Choroid plexus epithelial cell (primary cell): ENCODE measurements around the gene ANAPC5.

- RRBS: no CpG with 5 or more reads among the region's 44 CpGs
These were observed 10.2 kb downstream of the PLA2G1B start for GRCh38 chr12:120317106-120318103.

DNA sequence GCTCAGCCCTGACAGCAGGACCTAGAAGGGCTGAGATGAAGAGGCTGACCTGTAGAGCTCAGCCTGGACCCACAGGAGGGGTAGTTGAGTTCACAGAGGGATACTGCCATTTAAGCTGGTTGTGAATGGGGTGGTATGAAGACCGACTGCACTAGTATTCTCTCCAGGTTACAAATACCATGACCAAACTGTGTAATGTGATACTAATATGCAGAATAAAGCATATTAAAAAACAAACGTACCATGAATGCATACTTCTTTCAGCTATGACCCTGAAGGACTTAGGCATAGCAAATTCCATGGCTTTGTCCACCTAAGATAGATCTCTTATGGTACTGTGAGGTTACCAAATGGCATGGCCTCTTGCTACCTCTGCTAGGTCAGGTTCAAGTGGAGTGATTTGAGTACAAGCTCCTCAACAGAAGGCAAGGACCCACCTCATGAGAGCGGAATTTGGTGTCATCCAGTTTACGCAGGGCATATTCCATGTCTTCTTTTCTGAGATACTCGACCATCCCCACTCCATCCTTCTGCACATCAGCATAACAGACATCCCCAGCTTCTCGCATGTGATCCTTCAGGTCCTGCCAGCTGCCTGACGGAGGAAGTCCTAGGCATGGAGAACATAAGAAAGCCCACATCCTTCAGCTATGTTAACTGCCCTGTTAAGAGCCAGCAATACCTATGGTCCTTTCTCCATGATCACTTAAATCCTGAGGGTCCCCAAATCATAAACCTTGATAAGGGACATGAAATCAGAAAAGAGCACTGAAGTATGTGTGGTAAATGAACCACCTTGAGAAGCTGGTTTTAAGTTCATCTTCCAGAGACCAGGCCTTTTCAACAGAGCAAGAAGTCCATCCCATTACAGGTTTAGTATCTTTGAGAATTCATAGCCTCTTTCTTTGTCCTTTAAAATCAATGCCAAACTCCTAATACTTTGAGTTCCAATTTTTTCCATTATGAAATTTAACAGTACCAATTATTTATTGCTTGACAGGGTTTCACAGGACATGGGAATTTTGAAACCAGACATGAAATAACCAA is 5.7 kb downstream of the SRSF9 start:
- RRBS: no CpG with 5 or more reads among the region's 7 CpGs

DNA sequence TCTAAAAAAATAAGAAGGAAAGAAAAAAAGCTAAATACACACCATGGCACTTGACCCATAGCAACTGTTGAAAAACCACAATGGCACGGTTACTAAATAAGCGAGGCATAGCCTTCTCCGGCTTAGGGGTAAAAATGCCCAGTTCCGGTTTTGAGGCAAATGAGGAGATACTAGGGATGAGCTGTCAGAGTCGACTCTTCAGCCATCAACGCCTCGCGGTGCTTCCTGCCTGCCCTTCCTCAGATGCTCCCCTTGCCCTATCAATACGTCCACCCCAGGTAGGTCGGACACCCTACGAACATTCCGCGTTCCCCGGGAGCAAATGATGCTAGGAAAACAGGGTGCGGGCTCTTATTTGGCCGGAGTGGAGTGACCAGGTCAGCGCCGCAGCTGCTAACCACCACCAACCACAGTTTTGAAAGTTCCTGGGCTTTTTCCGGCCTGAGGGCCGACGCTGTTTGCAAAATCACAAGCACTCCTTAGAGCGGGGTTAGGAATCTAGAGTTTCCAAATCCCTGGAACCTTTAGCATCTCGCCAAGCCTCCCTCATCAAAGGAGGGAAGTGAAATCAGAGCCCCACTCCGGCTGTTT is 1.2 kb downstream of the SRSF9 start:
- RRBS: 1% methylated on average over 4 of the region's 24 CpGs

DNA sequence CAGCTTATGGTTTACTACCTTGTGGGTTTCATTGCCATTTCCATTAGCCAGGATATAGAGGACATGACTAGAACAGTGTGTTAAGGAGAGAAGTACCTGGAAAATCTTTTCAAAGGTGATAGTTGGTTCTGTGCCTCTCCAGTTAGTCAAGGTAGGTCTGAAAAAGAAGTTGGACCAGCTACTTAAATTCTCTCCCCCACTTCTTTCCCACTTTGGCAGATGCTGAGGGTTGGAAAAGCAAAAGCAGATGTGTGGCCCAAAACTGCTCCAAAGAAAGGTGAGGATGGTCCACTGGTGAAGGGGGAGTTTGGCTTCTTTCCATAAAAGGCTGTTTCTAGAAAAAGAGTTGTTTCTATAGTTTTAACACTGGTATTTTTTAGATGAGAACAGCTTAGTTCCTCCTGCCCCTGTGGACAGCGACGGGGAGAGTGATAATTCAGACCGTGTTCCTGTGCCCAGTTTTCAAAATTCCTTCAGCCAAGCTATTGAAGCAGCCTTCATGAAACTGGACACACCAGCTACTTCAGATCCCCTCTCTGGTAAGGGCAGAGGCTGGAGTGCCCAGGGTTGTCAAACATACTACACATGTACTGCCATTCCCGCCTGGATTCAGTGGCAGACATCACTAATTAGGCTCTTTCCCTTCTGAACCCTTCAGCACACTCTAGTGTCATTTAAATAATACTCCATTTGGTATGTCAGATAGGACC is 5.6 kb downstream of the POP5 start:
- RRBS: no CpG with 5 or more reads among the region's 4 CpGs

GRCh38 chr12:120577570-120578023 is 3.6 kb downstream of the POP5 start:
- RRBS: no CpG with 5 or more reads among the region's 5 CpGs

GRCh38 chr12:120599030-120599585 is 17.9 kb upstream of the POP5 start:
- RRBS: no CpG with 5 or more reads among the region's 9 CpGs

DNA sequence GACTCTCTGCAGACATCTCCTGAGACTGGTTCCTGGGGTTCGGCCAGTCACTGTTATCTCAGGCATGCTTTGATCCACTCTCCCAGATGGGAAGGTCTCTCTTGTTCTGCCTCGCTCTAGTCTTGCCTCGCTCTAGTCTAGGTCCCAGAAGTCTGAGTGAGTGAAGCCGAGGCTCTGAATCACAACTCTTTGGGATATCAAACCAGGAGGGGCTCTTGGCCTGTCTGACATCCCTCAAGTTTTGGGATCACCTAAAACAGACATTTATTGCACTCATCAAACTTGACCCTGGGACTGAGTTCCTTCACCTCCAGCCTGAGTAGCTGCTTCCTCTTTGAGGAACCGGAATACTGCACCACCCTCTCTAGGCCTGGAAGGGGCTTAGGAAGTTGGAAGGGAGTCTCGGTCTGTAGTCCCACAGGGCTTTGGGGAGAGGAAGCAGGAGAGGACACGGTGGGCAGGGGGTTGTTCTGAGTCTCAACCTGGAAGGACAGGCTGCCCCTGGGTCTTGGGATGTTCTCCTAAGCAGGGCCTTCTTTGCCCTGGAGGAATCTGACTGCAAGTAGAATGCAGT is 13.6 kb downstream of the CABP1 start:
- RRBS: no CpG with 5 or more reads among the region's 7 CpGs

GRCh38 chr12:120720244-120721209 is 5.1 kb upstream of the ACADS start:
- RRBS: no CpG with 5 or more reads among the region's 9 CpGs

- RRBS: no CpG with 5 or more reads among the region's 16 CpGs
These were observed 35.8 kb downstream of the ACADS start for GRCh38 chr12:120761218-120761998.

- RRBS: no CpG with 5 or more reads among the region's 6 CpGs
These were observed 45.9 kb downstream of the ACADS start for GRCh38 chr12:120771440-120771979.

- RRBS: no CpG with 5 or more reads among the region's 12 CpGs
These were observed 58.8 kb downstream of the SPPL3 start for GRCh38 chr12:120845278-120845915.

DNA sequence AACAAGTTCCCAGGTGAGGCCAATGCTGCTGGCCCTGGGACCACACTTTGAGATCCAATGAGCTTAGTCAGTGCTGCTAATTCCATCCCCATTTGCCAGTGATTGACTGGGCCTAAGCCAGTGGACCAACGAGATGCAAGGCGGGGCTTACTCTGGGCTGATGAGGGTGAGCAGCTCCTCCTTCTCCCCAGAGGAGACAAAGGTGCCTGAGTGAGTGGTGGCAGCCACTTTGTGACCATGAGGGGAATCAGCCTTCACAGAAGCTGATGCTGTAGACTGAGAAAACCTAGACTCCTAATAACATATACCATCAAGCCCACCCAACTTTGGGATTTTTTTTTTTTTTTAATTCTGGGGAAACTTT is 23.1 kb upstream of the HNF1A start:
- RRBS: no CpG with 5 or more reads among the region's 2 CpGs

DNA sequence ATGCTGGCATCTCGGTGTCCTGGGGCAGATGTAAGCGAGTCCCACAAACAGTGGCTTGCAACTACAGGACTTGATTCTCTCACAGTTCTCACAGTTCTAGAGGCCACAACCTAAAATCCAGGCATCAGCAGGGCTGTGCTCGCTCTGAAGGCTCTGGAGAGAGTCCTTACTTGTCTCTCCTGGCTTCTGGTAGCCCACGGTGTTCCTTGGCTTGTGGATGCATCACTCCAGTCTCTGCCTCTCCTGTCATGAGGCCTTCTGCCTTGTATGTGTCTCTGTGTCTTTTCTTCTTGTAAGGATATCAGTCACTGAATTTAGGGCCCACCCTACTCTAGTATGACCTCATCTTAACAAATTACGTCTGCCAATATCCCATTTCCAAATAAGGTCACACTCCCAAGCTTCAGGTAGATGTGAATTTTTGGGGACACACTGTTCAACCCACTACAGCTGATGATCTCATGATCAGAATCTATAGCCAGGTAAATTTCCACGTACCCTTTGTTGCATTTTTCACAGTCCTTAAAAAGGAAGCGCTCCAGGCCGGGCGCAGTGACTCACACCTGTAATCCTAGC is 19.7 kb downstream of the P2RX4 start:
- RRBS: no CpG with 5 or more reads among the region's 9 CpGs

DNA sequence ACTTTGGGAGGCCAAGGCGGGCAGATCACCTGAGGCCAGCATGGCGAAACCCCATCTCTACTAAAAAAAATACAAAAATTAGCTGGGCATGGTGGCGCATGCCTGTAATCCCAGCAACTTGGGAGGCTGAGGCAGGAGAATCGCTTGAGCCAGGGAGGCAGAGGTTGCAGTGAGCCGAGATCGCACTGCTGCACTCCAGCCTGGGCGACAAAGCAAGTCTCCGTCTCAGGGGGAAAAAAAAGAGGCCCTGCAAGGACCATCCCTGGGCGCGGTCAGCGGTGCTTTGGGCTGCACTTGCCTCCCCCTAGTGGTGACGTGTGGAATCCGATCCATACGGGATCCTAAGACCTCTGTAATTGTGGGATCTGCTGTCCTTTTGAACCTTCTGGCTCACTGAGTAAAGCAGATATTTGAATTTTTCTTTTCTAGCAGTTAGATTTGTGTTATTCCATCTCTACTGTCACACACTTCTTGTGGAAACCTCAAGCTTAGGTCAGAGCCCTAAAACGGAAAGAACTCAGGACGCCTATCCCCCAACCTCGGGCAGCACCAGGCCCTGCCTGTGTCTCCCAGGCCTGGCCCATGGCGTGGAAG is 20.3 kb downstream of the P2RX4 start:
- RRBS: no CpG with 5 or more reads among the region's 18 CpGs

DNA sequence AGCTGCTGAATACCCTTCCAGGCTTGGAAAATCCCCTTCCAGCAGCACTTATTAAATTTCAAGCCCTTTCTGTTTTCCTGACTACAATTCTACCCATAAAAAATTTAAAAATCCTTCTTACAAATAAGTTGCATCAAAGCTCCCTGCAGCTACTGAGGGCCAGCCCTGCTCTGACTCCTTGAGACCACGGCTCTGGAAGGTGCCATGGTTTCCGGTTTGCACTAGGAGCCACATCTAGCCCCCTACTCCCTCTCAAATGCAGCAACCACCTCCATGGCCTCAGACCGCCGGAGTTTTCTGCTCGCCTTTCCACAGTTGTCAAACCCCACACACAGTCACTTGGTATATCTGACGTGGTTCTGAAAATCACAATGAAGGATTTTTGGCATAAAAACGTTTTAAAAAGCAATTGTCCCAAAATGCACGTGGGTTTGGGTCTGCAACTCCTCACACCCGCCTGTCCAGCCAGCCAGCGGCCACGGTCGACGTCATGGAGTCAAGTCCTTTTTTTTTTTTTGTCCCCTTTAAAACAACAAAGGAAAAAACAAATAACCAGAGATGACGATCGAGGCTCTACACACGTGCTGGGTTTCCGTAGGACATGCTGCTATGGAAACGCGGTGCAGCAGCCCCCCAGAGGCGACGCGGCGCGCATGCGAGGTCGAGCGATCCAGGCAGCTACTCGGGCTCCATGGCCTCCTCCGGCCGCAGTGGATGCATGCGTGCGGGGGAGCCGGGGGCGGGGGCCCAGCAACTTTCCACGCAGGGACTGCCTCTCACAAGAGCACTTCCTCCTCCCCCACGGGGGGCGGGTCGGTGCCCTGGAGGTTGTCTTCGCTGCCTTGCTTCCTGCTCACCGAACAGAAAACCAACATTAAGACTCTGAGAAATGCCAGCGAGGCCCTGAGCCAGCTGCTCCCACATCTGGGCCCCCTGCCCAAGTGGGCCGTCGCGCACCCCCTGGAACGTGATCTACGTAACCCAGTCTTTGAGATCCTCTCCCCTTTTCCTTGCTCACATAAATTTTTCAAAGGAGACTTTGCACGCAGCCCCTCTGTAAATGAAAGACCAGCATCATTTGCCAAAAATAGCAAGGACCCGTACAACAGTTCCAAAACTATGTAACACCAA is 30.5 kb downstream of the P2RX4 start:
- RRBS: 56% methylated on average over 3 of the region's 48 CpGs

DNA sequence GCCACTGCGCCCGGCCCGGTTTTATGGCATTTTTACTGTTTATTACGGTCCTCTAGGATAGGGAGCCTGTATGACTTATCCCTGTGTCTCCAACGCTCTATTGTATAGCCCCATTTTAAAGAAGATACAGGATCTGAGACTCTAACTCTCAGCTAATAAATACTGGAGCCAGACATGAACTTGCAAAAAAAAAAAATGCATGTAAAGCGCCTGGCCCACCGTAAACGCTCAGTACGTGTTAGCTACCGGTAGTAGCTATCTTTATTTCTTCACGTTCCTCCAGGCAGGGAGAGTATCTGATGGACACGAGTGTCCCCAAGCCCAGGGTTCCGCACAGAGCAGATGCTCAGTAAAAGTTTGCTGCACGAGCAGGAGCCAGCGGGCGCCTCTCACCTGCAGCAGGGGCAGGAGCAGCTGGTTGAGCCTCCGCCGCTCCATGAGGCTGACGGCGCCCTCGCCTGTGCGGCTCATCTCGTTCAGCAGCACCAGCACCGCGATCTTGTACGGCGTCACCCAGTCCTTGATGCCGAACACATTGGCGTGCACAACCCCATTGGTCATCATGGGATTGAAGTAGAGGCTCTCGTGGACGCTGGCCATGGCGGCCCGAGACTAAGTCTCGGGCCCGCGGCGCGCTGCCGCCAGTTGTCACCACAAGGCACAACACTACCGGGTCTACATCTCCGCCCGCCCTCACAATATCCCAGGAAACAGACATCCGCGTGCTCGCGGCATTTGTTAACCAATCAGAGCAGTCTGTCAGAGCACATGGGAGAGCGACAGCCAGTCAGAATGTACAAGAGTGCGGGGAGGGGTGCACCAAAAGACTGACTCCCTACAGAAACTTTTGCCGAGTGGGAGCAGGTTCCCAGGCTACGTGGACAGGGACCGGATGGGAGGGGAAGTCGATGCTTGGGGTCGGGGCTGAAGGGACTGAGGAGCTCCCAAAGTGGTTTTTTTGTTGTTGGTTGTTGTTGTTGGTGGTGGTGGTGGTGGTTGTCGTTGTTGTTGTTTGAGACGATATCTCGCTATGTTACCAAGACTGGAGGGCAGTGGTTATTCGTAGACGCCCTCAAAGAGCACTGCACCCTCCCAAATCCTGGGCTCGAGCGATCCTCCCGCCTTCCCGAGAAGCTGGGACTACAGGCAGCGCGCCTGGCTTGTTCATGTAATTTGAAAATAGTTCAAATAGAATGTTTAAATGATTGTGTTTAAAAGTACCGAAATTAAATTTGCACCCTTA is at the start of gene ANAPC5:
Gene ANAPC5 (minus strand): TSS at position 671 of the 1,243 bp plus-strand sequence.
- RRBS: no CpG with 5 or more reads among the region's 65 CpGs

DNA sequence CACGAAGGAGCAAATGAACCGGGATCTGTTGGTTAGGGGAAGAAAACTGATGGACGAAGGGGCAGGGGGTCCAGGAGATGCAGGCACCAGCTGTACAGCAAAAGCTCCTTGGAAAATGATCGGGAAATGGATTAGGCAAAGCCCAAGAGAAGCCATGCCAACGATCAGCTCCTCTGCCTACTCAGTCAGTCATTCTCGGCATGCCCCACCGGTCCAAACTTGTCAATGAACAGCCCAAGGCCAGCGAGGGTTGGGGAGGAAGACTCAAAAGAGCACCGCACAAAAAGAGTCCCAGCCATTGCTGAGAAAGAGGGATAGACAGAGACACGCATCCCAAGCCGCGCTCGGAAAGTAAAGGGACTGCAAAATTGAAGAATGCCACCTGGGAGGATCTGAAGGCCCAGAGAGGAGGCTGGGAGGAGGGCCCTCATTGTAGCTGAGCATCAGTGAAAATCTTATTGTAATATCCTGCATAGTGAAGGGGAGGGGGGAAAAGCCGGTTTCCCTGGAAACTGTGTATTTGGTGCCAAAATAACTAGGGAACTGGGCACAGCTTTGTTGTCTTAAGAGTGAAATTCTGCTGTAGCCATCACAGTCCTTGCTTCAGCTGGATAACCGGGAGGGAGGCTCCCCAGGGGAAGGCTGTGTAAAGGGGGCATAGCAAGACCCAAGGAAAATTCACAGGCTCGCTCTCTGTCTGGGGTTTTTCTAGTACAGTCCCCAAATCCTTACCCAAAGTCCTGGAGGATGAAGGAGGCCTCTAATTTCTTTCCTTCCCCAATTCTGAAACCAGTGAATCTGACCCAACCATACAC is 4.7 kb downstream of the KDM2B start:
- RRBS: no CpG with 5 or more reads among the region's 16 CpGs

- RRBS: 1% methylated on average over 33 of the region's 56 CpGs
These were observed 649 bp downstream of the KDM2B start for GRCh38 chr12:121579870-121580878.

DNA sequence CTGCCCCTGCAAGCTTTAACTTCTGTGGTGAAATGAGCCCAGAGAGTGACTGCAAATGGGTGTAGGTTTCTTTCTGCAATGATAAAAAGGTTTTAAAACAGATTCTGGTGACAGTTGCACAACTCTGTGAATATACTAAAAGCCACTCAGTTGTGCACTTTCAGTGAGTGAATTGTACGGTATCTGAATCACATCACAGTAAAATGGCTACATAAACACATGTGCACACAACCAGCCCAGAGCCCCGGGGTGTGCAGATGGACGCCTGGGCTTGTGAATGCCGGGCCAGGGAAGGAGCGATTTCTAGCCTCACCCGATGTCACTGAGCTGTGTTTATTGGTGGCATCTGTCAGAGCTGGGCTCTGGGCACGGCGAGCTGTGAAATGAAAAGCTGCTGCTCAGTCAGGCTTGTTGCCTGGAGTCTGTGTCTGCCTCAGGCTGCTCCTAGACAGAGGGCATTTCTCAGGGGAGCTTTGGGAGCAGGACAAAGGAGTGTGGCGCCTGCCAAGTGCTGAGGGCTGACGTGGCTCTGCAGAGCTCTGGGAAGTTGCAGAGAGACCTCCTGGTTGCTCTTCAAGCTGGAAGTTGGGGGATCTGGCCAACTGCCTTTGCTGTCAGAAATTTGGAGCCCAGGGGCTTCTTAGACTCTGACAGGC is 25.9 kb downstream of the RHOF start:
- RRBS: 32% methylated on average over 2 of the region's 10 CpGs

DNA sequence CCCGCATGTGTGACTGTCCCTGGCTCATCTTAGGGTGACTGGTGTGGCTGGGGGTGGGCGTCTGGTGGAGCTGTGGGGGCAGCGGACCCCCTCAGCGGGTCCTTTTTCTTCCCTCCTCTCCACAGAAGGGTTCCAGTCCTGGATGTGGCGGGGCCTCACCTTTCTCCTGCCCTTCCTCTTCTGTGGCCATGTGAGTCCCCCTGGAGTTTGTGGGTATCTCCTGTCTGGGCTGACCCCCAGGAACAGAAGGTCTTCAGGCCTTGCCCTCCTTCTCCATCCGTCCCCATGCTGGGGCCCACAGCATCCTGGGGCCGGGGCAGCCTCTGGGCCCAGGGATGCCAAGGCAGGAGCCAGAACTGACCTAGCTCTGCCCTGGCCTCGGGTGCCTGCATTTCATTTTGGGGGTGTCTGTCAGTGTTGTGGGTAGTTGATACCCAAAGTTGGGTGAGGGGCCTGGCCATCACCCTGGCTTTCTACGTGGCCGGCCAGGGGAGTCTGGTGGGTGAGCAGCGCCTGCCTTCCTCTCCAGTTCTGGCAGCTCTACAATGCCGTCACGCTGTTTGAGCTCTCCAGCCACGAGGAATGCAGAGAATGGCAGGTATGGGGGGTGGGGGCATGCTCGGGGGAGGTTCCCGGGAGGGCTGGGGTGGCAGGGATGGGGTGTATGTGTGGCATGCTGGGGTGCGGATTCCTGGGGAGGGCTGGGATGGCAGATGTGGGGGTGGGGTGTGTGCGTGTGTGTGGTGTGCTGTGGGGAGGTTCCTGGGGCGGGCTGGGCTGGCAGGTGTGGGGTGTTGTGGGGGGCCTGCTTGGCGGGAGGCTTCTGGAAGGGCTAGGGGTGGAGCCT is 18.7 kb downstream of the RHOF start:
- RRBS: no CpG with 5 or more reads among the region's 20 CpGs